Bronchus fibroblast of lung (primary cell): ENCODE results near the gene CSDE1.

GRCh38 chr1:114736986-114737336 lies 20.4 kb upstream of the NRAS start:
- RAMPAGE, long total RNA: no peak

DNA sequence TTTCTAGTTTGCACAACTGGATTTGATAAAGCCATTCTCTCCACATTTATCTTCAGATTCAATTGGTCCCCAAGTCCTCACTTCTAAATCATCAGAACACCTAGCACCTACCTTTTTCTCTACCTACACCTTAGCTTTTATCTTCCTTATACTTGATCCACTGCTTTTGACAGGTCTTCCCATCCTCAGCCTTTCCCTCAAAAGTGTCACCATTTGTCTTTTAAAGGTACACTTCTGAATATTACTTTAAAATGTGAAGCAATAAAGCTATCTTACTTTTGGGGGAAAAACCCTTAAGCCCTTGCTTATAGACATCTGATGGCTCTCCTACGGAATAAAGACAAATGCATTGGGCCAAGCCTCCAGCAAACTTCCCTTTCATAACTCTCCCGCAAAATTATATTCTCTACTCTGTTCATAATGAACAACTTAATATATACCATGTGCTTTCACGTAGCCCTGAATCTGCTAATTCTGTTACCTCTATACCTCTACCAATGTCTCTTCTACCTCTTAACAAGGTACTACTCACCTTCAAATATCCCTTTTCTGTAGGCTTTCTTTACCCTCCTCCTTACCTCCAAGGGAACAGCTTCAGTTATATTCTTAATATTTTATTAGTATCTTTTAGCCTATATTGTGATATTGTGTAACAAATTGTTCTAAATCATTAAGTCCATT lies 9.0 kb downstream of the CSDE1 start:
- RAMPAGE, long total RNA: no peak

- RAMPAGE, long total RNA: start-site peak on the minus strand at chr1:114757960-114758012, 509 and 1,069 reads in 2 replicates
Observed at GRCh38 chr1:114757833-114758458, at the start of gene CSDE1. TSS of gene CSDE1 (minus strand) at chr1:114757984.

DNA sequence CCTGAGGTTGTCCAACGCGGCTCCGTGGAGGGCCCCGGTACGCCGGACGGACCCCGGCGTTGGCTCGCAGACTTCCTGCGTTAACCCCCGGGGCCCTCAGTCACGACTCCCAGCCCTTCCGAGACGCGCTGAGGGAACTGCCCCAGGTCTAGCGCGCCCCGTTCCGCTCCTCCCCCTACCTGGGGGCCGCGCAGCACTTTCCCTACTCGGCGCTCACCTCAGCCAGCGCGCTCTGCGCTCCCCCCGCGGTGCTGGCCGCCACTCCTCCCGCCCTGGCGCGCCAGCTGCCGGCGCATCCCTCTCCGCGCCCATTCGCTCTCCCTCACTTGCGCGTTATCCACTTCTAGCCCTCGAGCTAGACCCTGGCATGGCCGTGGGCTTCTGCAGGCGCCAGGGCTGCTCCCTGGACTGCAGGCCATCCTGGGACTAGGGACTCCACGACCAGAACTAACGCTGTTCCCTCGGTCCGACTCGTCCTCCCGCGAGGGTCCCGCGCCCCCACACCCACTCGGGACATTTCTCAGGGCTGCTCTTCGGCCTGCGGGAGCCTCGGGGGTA lies 438 bp downstream of the NGF start:
- RAMPAGE, long total RNA: no peak

DNA sequence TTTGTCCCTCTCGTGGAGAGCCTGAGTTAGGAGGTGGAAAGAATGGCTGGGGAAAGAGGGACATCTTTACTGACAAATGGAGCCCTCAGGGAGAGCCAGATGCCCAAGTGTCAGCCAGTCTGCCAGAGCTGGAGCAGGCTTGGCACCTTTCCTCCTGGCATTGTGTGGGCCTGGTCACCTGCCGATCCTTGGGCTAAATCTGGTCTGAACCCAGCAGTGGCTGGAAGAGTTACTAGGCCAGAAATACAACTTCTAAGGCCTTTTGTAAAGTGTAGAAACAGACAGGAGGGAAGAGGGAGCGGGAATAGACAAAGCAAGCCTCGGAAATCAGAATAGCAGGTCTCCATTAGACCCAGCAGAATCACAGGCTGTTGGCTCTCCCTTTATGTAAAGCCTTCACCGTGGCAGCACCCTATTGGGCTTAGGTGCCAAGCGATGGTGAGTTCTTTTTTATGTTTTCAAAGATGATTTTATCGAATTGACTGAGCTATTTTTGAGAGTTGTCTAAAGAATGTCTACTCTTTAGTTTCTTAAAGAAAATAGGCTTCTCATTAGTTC lies 25.1 kb downstream of the VANGL1 start:
- RAMPAGE, long total RNA: no peak

- RAMPAGE, long total RNA: no peak
Observed at GRCh38 chr1:115671195-115671920, 29.6 kb downstream of the VANGL1 start.

DNA sequence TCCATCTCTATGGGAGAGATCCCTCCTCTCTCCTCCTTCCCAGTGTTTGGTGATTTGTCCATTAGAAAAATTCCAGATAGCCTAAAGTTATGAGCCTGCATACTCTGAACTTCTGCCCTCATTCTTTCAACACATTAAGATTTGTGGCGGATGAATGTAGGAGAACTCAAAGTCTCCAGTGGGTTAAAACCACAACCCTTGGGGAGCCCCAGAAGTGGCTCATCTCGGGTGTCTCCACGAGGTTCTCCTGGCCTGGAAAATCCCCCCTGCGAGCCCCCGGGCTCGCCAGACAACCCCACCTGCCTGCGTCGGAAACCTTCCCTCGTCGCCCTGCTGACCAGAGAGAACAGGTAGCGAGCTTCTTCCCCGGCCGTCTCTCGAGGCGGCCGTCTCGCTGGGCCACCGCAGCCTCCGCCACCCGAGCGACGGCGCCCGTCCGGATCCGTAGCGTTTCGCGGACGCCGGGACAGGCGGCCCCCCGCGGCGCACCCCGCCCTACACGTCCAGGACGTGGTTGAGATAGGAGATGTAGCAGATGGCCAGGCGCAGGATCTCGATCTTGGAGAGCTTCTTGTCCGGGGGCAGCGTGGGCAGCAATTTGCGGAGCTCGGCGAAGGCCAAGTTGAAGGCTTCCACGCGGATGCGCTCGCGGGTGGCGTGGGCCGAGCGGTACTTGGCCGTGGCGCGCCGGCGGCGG lies 3.3 kb downstream of the NHLH2 start:
- RAMPAGE, long total RNA: no peak

- RAMPAGE, long total RNA: no peak
Observed at GRCh38 chr1:116060663-116061561, 50.3 kb upstream of the MAB21L3 start.

DNA sequence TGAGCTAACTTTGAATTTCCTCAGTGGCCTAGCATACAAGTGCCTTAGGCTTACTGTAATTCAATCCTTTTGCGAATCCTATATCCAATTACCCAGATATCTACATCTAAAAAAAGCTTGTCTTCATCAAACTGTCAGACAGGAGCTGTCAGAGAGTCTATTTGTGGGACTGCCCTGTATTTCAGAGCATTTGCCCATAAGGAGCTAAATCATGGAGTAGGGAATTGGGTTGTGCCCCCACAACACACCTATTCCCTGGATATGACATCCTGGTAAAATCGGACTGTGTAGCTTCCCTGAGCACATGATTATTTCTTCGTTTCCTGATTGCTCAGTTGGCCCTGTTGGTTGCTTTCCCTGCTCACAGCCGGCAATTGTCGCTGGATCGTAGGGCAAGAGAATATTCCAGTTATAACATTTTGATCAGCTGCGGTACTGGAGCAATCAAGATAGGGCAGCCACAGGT lies 766 bp upstream of the MAB21L3 start:
- RAMPAGE, long total RNA: no peak

DNA sequence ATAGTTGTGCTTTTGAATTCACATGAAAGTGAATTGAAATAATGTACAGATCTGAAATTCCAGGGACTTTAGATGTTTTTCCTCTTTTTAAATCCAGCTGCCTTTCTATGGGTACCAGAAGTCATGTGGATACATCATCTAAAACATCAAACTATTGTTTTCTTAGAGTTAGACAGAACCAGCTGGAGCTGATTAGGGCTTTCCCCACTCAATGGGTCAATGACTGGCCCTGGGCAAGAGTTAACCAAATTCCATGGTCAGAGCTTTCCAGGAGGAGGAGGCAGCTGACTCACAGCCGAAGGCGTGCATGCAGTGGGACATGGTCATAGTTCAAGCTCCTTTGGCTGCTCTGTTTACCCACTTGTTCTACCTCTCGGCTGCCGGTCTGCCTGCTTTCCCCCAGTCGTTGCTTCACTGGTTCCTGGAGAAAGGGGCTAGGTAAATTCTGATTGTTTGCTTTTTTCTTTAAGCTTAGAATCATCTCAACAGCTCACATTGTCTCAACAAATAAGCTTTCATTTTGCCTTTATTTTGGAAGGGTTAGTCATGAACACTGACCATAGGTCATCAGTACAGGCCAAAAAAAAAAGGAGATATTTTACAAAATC lies 11.7 kb downstream of the MAB21L3 start:
- RAMPAGE, long total RNA: no peak

- RAMPAGE, long total RNA: no peak
Observed at GRCh38 chr1:116151908-116152504, 40.8 kb downstream of the MAB21L3 start.

GRCh38 chr1:116273504-116273867 lies 99.6 kb upstream of the ATP1A1 start:
- RAMPAGE, long total RNA: no peak

GRCh38 chr1:116318864-116319489 lies 54.1 kb upstream of the ATP1A1 start:
- RAMPAGE, long total RNA: no peak

GRCh38 chr1:116330041-116331357 lies 42.5 kb upstream of the ATP1A1 start:
- RAMPAGE, long total RNA: no peak

DNA sequence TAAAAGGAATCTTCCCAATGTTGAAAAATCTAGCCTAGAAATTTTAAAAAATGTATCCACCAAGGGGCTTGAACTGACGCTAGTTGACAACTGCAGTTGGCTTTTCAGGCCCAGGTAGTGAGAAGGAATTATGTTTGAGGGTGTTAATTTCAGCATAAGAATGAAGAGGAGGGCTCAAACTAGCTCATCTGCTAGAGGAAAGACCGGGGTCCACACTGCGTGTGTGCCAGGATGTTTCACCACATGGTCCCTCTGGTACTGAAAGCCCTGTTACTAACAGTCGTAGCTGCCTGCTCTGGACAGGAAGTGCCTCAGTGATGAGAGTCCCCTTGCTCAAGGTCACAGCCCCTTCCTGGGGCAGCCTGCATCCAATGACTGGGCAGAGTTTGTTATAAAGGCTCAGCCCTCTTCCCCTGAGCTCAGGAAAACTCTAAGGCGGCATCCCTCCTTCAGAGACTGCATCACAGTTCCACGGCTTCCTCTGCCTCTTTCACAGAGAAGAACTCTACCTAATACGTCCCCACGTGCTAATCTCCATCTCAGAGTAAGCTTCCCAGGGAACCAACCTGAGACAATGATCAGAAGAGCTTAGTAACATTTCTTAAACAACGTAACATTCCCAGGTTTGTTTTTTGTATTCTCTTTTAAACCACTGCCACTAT lies 38.2 kb upstream of the ATP1A1 start:
- RAMPAGE, long total RNA: no peak

DNA sequence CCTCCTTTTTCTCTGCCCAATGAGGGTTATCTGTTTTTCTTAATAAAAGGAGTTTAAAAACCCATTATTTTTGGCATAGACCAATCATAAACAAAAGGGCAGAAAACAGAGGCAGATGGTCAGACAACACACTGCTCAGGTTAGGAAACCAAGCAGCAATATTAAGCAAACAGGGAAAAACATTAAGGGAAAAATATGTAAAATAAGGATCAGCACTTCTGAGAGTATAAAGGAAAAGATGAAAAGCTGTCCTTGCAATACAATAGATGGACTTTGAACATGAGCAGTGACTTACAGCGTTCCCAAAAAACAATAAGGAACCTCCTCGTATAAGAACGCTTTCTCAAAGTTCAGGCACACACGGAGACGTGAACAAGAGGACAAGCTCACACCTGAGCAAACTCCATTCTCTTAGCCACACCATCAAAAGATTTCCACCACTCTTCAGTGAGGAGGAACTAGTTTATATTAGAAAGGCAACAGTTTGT lies 37.3 kb upstream of the ATP1A1 start:
- RAMPAGE, long total RNA: no peak

GRCh38 chr1:116375984-116377103 lies 3.3 kb downstream of the ATP1A1 start:
- RAMPAGE, long total RNA: no peak

- RAMPAGE, long total RNA: no peak
Observed at GRCh38 chr1:116393162-116393685, 20.2 kb downstream of the ATP1A1 start.

- RAMPAGE, long total RNA: no peak
Observed at GRCh38 chr1:116531759-116532529, 38.9 kb downstream of the CD58 start.

DNA sequence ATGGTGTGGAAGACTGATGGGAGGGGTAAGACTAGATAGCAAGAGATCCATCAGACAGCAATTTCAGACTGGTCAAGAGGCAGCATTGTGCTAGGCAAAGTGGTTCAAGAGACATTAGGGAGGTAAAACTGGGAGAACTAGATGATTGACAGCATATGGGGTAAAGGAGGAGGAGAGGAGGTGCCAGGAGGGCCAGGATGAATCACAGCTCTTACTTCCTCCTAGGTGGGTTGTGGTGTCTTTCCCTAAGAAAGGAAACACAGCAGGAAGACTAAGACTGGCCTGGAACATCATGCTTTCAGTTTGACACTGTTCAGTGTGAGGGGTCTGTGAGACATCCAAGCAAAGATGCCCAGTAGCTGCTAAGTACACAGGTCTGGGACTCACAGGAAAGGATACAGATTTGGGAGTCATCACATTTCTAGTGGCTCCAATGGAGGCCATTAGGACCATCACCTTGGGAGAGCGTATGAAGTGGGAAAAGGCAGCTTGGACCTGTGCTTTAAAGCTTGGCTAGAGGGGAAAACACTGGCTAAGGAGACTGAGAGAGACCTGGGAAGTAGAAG lies 17.4 kb downstream of the CD58 start:
- RAMPAGE, long total RNA: no peak